Trachea (tissue), 1 donor: ENCODE data around the gene KIAA1549.

- PRO-cap, result no peak
These were observed 25.7 kb upstream of the FAM180A start for GRCh38 chr7:135774291-135774779.

DNA sequence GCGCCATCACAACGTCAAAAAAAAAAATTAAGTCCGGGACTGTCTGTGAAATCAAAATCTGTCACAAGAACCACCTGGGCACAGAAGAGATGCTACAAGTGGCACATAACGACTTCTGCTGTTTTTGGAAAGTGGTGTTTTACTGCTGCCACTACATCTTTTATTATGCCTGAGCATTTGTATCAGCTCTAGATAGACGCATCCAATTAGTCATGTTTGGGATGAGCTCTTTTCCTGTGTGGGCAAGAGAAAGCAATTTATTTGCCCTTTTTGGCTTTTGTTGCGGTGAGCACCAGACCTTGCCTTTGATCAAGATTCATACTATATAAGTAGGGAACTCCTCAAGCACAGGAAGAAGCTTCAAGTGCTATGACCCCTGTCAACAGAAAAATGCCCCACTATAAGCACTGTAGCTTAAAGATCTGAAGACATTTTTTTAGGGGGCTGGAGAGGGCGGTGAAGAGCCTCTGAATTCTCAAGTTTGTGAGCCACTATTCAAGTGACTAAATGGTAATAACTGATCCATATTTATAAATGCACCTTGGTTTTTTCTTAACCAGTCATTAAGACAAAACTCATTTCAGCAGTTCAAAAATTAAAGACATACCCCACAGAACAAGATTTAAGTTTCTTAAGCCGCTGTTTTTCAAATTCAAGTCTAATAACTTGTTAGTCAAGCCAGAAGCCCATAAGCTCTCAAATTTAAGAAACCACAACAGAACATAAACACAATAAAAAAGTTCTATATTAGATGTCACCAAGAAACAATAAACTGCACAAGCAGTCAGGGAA, 10.4 kb downstream of the MTPN start:
- PRO-cap, result no peak

GRCh38 chr7:135977700-135977843, 413 bp upstream of the MTPN start:
- PRO-cap, result no peak

- PRO-cap, result no peak
These were observed 16.1 kb downstream of the CHRM2 start for GRCh38 chr7:136884349-136885075.

- PRO-cap, result no peak
These were observed 161.9 kb downstream of the PTN start for GRCh38 chr7:137181434-137182161.

- PRO-cap, result no peak
These were observed 75.2 kb downstream of the PTN start for GRCh38 chr7:137268278-137268851.

DNA sequence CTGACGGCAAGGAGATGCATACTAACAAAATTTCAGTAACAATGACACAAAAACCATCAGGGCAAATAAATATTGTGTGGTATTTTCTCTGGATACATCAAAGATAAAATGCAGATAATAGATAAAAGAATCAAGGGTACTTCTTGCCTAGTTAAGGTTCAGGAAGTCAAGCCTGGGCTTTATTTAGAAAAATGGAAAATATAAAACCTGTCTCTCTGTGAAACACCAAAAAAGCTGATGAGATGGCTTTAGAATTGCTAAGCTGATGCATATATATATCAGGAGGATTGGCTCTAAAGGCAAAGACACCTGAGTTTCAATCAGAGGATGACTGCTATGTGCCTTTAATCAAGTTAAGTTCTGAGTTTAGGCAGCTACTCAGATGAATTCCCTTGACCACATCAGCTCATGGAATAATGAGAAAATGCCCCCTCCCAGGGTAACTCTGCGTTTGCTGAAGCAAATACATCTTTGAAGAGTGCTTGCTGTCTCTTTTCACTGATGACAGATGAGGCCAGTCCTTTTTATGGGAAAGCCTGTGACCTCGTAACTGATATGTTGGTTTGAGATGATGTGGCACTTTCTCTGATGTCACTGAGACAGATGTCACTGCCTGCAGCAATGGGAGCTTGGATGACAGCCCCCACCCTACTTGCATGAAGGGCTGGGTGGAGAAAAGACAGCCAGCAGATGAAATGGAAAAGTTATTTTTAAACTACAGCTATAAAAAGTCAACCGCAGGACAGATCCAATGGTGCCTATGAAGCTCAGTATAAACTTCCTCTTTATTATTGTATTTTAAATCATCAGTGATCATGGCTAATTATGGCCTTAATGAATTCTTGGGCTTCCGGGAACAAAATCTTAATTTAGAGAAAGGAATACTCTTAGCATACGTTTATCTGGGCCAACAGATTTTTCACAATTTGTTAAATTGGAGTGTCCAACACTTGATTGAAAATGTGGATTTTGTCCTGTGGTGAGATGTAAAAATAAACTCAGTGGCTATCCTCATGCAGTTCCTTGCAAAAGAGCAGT, 43.7 kb upstream of the DGKI start:
- PRO-cap, result no peak

DNA sequence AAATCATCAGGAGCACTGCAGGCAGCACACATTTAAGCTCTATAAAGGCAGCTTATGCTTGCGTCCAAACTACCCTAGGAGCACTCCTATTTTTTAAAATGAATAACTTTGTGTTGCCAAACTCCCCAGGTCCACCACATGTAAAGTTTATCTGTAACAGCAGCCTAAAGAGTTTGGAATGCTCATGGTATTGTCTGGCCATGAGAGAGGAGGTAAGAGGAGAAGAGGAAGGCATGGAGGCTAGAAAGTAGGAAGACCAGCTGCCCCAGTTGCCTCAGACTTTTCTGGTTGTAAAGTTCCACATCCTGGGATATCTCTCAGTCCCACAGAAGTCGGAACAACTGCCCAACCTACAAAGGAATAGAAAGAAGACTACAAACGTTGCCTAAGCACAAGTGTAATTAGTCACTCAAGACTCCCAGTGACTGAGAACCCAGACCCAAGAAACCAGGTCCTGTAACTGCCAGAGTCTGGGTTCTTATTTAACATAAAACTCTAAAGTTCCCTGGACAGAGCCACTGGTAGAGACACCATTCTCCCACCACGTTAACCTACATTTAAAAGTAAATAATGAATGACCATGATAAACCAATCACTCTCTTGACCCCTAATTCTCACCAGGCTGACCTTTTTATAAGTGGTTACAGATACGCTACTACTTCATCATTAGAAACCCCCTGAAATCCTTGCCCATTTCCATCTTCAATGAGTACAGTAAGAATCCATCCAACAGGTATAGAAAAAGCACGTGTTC, 47.2 kb downstream of the CREB3L2 start:
- PRO-cap, result no peak

DNA sequence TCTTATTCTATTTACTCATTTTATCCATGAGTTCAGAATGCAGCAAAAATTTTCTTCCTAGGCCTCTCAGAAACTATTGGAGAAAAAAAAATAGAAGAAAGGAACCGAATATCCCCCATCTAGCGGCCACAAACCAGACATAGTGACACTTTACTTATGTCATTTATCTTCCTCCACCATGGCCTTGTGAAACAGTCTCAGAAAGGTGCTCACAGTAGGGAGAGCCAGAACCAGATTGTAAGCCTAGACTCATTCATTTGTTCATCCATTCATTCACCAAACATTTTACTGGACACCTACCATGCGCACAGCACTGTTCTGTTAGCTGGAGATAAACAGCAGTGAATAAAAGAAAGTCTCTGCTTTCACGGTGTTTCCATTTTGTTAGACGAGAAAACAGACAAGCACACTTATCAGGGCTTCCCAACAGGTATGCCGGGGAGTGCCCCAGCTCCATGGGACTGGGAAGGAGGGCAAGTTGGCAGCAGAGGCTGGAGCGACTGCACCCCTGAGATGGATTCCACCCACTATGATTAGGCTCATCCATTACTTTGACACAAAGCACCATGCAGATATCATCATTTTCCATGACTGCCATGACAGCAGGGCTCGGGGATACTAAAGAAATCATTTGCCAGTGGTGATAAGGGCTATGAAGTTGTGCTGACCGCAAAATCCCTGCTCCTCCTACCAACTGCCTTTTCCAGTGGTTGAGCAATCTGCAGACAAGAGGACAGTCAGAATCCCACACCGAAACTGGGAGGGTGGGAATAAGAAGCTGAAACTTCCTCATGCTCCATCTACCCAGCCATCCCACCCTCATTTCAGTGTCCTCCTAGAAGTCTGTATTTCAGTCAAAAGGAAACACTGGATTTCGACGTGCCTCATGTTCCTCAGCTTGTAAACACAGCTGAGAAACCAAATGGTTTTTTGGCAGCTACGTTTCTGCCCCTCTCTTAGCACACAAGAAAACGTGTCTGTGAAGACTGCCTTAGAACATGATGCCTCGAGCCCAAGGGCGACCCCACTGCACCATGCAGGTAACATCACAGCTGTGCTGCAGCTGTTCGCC, 15.6 kb downstream of the CREB3L2 start:
- PRO-cap, result bidirectional peak, plus-strand start at position 748 of the sequence, minus-strand start at position 703 of the sequence

GRCh38 chr7:138002221-138002791, 420 bp upstream of the CREB3L2 start:
- PRO-cap, result bidirectional peak, plus-strand start at chr7:138002421, minus-strand start at chr7:138002086

- PRO-cap, result no peak
These were observed 93.0 kb downstream of the AKR1D1 start for GRCh38 chr7:138169389-138169603.

DNA sequence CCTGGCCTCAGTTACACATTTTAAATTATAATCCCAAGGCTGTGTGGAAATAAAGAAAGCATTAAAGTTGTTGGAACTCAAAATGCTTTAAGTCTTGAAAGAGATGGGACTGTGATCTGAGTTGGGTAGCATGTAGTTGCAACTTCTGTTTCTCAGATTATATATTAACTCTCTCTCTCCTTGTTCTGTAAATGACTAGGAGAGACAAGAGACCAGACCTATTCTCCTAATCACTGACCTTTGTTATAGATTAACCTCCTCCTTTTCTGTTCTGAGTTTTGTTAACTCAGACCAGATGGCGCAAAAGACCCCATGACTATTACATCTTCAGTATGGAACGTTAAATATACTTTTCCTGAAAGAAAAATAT, 143.7 kb upstream of the TRIM24 start:
- PRO-cap, result no peak

DNA sequence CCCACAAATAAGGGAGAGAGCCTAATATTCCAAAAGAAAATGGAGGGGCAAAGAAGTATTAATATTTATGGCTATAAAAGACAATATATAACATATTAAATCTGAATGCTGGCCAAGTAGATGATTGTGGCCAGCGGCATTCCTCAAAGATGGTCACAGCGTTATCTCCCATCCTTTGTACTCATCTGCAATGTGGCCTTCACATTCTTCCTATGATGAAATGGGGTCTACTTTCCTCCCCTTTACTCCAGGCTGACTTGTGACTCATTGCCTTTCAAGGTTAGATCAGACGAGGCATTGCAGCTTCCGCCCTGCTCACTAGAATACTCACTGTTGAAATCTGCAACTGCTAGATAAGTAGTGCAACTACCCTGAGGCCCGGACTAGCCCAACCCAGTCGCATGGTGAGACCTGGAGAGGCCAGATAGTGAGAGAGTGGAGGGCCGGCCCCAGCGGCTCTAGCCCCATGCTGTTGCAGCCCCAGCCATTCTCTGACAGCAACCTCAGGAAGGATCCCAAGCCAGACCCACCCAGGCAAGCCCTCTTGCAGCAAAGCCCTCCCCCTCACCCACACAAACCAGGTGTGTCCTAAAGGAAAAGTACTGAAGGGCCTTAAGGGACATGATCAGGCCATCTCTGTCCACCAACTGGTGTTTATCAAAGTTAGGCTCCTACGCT, 107.5 kb upstream of the TRIM24 start:
- PRO-cap, result no peak

GRCh38 chr7:138664646-138665013, 36.5 kb downstream of the SVOPL start:
- PRO-cap, result no peak

- PRO-cap, result no peak
These were observed 21.7 kb upstream of the TMEM213 start for GRCh38 chr7:138776017-138776603.

- PRO-cap, result bidirectional peak, plus-strand start at chr7:138981304, minus-strand start at chr7:138981296
These were observed at the start of gene KIAA1549 for GRCh38 chr7:138980762-138981793. KIAA1549 (minus strand) TSS chr7:138981389.

GRCh38 chr7:138981794-138982535, 776 bp upstream of the KIAA1549 start:
- PRO-cap, result no peak

- PRO-cap, result no peak
These were observed 2.1 kb downstream of the ZC3HAV1L start for GRCh38 chr7:139033627-139034213.

GRCh38 chr7:139076910-139077232, 32.6 kb downstream of the ZC3HAV1 start:
- PRO-cap, result no peak

- PRO-cap, result no peak
These were observed 1.5 kb downstream of the FMC1 start for GRCh38 chr7:139342761-139342996.